Measurements from ENCODE around the gene ZFP1.

DNA sequence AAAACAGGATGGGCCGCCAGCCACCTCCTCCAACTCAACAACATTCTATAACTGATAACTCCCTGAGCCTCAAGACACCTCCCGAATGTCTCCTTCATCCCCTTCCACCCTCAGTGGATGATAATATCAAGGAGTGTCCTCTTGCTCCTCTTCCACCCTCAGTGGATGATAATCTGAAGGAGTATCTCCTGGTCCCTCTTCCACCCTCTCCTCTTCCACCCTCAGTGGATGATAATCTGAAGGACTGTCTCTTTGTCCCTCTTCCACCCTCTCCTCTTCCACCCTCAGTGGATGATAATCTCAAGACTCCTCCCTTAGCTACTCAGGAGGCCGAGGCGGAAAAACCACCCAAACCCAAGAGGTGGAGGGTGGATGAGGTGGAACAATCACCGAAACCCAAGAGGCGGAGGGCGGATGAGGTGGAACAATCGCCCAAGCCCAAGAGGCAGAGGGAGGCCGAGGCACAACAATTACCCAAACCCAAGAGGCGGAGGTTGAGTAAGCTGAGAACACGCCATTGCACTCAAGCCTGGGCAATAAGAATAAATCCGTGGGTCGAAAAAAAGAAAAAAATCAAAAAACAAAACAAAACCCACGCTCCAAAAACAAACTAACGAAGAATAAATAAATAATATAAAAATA lies 15.5 kb downstream of the NPIPB15 start:
- PRO-cap: no peak

GRCh38 chr16:74449045-74450013 lies 28.1 kb upstream of the CLEC18B start:
- PRO-cap: no peak

- PRO-cap: unidirectional peak, minus-strand start at chr16:74730527
Observed at GRCh38 chr16:74730106-74730946, 29.7 kb upstream of the MLKL start.

- PRO-cap: no peak
Observed at GRCh38 chr16:74843588-74844102, 69.0 kb upstream of the FA2H start.

DNA sequence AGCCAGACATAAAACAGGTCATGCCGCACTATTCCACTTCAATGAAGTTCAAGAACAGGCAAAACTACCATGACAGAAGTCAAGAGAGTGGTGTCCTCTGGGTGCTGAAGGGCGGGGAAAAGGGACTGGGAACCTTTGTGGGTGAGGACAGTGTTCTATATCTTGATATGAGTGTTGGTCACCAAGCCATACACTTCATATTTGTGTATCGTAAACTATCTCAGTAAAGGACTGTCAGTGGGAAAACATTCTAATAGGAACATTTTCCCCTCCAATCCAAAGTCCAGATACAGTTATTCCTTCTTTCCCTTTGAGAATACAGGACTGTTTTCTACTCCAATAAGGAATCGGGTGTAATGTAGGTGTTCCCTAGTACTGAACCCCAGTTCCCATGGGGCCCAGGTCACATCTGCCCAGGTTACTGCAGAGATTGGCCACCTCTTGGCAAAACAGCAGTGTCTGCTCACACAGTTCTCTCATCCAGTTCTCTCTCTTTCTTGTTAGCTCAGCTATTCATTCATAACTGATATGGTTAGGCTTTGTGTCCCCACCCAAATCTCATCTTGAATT lies 78.1 kb downstream of the WDR59 start:
- PRO-cap: no peak

GRCh38 chr16:75074793-75076217 lies 41.3 kb downstream of the LDHD start:
- PRO-cap: no peak

GRCh38 chr16:75098360-75098842 lies 18.2 kb downstream of the LDHD start:
- PRO-cap: no peak

GRCh38 chr16:75106066-75106844 lies 10.3 kb downstream of the LDHD start:
- PRO-cap: no peak

GRCh38 chr16:75109827-75110438 lies 6.6 kb downstream of the LDHD start:
- PRO-cap: no peak

- PRO-cap: no peak
Observed at GRCh38 chr16:75111942-75112262, 4.7 kb downstream of the LDHD start.

DNA sequence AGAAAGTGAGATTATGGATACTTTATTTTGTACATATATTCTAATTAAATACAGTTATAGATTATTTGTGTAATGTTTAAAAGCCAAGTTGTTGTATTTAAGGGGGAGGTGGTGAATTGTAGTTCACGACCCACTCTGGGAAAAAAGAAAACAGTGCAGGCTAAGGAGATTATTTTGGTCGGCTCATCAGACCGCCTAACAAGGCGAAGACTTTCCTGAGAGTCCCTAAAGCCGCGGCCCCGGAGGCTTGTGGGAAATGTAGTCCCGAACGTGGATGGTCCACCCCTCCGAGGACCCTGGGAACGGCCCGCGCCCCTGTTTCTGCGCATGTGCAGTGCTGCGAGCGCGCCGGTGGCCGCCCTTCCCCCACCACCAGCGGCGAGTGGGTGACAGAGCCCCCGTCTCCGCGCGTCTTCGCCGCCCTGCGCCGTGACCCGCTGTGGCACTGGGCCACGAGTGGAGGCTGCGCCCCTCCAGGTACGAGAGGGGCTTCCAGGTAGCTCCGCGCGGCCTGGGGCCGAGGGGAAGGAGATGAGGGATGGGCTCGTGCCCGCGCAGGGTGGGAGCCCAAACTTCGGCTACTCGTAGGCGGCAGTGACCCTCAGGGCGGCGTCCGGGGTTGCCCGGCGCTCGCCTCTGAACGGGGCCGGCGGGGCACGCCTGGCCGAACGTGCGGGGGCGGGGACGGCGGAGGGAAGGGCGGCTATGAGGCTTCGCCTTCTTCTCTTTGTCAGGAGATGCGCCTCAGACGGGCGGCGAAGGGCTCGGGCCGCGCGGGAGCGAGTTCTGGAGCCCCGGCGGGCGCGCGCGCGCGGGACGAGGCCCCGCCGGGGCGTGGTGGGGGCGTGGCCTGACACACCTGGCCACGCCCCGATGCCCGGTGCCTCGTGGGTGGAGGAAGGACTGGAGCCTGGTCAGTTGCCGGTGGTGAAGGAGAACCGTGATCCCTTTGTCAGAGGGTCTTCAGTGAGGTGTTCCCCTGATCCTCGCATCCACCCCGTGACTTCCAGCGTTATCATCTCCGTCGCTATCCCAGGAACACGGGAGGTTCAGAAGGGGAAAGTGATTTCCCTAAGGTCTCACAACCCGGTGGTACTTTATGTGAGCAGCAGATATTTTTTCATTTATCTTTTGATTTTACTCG lies at the start of gene ZFP1:
ZFP1 (plus strand) TSS at position 358 of the 1,144 bp plus-strand sequence.
- PRO-cap: unidirectional peak, plus-strand start at position 372 of the sequence; bidirectional peak, plus-strand start at position 917 of the sequence, minus-strand start at position 788 of the sequence

DNA sequence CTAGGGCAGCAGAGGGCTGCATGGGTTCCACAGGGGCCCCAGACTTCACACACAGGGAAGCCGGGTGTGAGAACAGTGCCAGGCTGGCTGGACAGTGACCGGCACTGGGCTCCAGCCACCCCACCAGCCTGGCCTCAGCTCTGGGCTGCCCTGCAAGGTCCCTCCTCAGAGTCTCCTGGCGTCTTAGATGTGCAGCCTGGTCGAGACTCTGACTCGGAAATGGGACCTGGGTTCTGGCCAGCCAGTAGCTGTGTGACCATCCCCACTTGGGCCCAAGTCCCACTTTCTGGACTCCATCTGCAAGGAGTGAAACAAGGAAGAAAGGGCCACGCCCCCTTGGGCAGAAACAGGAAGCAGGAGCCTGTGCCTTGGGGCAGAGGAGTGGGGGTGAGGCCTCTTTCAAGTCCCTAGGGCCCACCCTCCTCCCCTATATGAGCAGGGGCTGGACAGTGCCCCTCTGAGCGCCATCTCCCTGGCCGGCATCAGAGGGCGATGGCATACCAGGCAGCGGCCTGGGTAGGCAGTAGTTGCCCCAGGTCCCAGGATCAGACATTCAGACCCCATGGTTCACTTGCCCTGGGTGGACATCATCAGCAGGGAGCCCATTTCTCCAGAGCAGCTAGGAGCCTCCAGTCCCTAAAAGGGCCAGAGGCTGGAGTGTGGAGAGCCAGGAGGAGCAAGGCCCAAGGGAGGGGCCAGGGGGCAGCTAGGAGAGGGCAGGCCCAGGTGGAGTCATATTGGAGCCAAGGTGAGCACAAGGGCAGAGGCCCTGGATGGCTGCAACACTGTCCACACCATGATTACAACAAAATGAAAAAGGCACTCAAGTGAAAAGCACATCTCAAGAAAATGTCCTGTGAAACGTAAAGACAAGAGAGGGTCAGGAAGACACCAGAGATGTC lies 7.1 kb downstream of the BCAR1 start:
- PRO-cap: no peak

GRCh38 chr16:75244927-75246008 lies 6.2 kb downstream of the BCAR1 start:
- PRO-cap: bidirectional peak, plus-strand start at chr16:75245354, minus-strand start at chr16:75245094; bidirectional peak, plus-strand start at chr16:75245768, minus-strand start at chr16:75245611

DNA sequence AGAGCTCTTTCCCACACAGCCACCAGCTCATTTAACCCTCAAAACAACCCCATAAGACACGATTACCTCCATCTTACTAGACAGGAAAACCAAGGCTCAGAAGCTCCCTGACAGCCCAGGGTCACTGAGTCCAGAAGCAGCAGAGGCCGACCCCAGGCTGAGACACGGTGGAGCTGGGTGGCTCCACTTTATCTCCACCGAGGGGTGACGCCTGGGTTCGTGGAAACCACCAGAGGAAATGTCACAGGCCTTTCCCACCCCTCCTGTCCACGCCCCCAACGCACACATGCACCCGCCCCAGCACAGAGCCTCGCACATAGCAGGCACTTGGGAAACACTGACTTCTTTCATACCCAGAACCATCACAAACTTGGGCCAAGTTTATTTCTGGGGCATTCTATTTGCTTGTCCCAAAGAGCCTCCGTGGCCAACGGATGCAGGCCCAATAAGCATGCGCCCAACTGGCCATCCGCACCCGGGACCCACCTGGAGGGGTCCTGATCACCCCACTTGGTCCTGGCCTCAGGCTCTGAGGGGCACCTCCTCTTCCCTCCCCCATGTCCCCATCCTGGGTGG lies 3.3 kb downstream of the BCAR1 start:
- PRO-cap: no peak

- PRO-cap: no peak
Observed at GRCh38 chr16:75252414-75253754, 1.5 kb upstream of the BCAR1 start.

DNA sequence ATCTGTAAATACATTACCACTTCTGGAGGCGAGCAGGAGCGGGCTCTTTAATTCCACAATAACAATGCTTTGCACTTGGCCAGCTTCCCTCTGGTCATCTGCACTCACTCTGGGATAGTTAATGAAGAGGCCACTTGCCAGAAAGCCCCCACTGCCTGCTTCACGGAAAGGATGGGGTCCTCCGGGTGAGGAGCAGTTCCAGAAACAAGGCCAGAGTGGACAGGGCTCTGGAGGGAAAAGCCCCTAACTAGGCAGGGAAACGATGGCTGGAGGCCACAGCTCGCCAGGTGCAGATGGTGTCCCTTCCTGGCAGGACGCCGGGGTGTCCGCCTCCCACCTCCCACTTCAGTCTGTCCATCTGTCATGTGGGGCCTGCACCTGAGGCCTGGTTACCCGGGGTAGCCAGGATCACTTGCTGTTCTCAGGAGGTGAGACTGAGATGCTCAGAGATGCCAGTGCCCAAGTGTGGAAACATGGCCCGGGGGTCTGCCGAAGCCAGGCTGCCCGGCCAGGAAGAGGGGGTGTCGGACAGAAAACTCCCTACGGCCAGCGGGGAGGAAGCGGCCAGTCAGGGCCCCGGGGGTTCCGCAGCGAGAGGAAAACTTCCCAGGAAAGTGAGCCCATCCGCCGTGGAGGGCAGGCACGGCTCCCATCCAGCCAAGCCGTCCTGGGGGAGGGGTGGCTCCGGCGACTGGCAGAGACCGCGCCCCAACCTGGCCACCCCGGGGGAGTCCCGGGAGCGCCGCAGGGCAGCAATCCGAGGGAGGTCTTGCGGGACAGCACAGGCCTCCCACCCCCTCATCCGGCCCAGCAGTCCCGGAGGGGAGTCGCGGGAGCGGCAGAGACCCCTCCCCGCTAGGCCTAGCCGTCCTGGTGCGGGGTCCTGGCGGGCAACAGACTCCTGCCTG lies 13.4 kb upstream of the BCAR1 start:
- PRO-cap: no peak

DNA sequence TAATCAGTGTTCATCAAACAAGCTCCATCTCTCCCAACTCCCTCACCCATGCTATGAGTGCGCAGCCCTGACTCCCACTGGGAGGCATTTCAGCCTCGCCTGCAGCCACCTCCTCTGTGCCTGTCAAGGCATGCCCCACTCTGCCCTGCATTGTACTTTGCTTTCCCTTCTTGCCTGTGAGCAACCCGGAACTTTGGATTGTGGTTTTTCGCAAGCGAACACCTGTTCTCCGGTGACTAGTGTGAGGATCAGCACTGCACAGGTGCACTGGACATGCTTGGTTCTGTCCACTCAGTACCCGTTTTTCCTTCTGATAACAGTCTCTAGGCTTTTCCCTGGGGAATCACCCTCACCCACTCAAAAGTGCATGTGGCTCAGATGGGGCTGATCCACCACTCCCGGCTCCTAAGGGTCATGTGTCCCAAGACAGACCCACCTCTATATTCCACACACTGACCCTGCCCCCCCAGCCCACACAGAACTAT lies 9.1 kb downstream of the CHST6 start:
- PRO-cap: bidirectional peak, plus-strand start at position 235 of the sequence, minus-strand start at position 79 of the sequence

DNA sequence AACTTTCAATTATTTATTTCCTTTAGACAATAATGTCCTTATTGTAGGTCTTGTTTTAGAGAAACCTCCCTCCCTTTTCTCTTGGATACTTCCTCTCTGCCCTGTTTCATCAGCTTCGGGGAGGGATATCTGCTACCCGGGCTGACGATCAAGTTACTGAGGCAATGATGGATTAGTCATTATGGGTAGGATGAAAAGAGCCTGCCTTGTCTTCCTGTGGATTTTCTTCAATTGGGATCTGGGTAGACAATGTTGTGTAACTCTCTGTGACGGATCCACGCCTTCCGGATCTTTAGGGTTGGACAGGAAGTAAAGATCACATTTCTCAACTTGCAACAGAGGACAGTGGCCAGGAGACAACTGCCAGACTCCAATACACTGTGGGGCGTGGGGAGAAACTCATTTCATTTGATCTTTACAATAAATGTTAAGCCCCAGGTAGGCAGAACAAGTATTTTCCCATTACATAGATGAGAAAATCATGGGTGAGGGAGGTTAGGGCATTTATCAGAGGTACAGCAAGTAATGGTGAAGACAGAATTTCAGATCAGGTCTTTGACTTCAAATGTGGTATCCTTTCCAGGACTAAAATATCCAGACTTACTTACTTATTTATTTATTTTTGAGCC lies 11.4 kb upstream of the CHST6 start:
- PRO-cap: bidirectional peak, plus-strand start at position 373 of the sequence, minus-strand start at position 233 of the sequence

- PRO-cap: no peak
Observed at GRCh38 chr16:75827493-75827767, 101.1 kb upstream of the CPHXL start.

GRCh38 chr16:76023028-76023301 lies 254.2 kb upstream of the CNTNAP4 start:
- PRO-cap: no peak

Measured in fallopian tube (tissue), 1 donor.